GM12891 (cell line): ENCODE data around the gene CCDC191.

DNA sequence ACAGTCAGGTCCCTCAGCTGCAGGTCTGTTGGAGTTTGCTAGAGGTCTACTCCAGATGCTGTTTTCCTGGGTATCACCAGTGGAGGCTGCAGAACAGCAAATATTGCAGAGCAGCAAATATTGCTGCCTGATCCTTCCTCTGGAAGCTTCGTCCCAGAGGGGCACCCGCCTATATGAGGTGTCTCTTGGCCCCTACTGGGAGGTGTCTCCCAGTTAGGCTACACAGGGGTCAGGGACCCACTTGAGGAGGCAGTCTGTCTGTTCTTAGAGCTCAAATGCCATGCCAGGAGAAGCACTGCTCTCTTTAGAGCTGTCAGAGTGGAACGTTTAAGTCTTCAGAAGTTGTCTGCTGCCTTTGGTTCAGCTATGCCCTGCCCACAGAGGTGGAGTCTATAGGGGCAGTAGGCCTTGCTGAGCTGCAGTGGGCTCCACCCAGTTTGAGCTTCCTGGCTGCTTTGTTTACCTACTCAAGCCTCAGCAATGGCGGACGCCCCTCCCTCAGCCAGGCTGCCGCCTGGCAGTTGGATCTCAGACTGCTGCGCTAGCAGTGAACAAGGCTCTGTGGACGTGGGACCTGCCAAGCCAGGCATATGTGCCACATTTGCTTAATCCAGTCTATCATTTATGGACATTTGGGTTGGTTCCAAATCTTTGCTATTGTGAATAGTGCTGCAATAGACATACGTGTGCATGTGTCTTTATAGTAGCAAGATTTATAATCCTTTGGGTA is 13.8 kb upstream of the C3orf52 start:
- RRBS, result no CpG with 5 or more reads among the region's 9 CpGs

GRCh38 chr3:112087550-112088305 is 1.5 kb downstream of the C3orf52 start:
- RRBS, result no CpG with 5 or more reads among the region's 5 CpGs

DNA sequence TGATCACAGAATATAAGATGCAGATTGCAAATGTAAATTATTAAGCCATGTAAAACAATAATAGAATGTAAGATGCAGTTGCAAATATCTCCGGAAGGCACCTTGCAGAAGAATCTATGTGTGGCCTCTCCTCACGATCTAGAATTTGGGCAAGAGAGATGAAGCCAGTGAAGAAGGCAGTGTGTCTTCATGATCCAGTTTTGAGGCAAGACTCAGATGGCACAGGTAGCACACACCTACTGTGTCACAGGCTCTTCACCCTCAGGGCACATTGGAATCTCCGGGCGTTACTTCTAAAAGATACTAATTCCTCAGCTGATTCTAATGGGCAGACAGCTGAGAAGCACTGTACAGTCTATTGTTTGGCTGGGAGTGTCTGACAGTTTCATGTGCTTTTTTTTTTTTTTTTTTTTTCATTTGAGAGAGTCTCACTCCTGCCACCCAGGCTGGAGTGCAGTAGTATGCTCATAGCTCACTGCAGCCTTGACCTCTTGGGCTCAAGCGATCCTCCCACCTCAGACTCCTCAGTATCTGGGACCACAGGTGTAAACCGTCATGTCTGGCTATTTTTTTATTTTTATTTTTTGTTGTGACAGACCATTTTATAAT is 3.8 kb downstream of the C3orf52 start:
- RRBS, result 100% methylated on average over 1 of the region's 6 CpGs

GRCh38 chr3:112116097-112116591 is 16.9 kb downstream of the GCSAM start:
- RRBS, result no CpG with 5 or more reads among the region's 7 CpGs

- RRBS, result no CpG with 5 or more reads among the region's 8 CpGs
Observed at GRCh38 chr3:112120248-112120804, 12.7 kb downstream of the GCSAM start.

- RRBS, result no CpG with 5 or more reads among the region's 5 CpGs
Observed at GRCh38 chr3:112361644-112362737, 29.0 kb downstream of the CD200 start.

GRCh38 chr3:112395305-112395896 is 62.4 kb downstream of the CD200 start:
- RRBS, result no CpG with 5 or more reads among the region's 3 CpGs

GRCh38 chr3:112605461-112605913 is 35.5 kb downstream of the CCDC80 start:
- RRBS, result no CpG with 5 or more reads among the region's 11 CpGs

DNA sequence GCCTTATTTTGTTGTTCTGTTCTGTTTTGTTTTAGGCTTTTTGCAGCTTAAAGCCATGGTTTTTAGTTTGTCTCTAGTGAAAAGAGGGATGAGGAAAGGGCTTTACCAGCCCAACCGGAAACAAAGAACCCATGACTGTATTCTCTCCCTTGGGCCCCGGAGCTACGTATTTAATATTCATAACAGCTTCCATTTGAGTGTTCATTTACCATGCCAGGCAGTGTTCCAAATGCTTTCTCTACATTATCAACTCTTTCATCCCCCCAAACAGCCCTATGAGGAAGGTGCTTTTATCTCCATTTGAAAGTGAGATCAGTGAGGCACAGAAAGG is 984 bp downstream of the NEPRO start:
- RRBS, result no CpG with 5 or more reads among the region's 3 CpGs

DNA sequence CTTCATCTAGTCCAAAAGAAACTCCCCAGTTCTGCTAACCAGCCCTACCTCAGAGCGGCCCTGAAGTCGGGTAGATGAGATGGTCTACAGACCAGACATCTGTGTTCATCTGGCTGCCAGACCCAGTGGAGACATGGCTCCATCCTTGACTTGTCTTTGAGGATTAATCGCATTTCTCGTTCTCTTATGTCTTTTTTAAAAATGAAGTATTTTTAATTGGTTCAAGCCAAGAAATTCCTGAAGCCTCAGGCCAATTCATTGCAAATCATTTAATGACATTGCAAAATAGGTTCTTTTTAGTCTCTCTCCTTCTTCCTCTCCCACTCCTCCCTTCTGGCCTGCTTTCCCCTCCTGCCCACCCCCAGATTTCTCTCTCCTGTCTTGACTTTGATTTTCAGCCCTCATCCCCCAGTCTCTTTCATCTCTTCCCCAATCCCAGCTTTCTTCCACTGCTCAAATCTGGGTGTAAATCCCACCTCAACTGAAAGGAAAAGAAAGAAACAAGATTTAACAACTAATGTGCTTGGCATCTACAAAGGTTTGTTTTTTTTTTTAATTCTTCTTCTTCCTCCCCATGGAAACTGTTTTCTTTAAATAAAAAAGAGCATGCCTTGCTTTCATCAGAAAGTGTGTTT is 50.2 kb downstream of the BOC start:
- RRBS, result no CpG with 5 or more reads among the region's 4 CpGs

DNA sequence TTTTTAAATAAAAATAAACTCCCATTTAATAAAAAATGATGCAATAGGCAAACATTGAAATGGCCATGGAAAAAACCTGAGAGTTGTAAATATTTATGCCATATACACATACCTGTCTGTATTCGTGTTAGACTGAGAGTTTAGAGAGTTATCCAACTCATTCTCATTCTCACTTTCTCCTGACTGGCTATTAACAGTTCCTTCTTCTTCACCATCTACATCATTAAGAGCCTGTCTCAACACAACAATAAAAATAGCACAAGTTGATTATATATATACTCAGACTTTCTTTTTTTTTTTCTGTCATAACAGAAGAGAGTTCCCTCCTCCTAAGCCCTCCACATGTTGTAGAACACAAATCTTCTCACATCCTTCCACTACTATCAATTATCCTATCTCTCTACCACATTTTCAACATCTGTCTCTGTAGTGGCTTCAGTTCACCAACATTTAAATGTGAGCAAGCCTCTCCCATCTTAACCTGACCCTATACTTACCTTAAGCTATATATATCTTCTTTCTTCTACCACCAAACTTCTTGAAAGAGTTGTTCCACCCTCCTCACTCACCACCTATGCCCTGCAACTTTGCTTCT is 26.0 kb downstream of the SPICE1 start:
- RRBS, result no CpG with 5 or more reads among the region's 1 CpG

GRCh38 chr3:113573443-113574561 is 41.4 kb downstream of the SIDT1 start:
- RRBS, result no CpG with 5 or more reads among the region's 7 CpGs

DNA sequence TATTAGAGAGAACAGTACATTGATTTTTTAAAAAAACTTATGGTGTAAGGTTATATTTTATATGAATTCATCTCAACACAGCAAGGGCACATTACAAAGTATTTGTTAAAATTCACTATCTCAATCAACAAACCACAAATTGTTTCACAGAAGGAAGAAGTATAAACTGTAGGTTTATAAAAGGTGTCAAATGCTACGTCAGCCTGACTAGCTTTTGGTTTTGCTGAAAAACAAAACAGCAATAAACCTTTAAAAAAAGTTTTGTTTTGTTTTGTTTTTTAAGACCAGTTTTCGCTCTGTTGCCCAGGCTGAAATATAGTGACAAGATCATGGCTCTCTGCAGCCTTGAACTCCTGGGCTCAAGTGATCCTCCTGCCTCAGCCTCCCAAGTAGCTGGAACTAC is 4.0 kb downstream of the NAA50 start:
- RRBS, result no CpG with 5 or more reads among the region's 2 CpGs

DNA sequence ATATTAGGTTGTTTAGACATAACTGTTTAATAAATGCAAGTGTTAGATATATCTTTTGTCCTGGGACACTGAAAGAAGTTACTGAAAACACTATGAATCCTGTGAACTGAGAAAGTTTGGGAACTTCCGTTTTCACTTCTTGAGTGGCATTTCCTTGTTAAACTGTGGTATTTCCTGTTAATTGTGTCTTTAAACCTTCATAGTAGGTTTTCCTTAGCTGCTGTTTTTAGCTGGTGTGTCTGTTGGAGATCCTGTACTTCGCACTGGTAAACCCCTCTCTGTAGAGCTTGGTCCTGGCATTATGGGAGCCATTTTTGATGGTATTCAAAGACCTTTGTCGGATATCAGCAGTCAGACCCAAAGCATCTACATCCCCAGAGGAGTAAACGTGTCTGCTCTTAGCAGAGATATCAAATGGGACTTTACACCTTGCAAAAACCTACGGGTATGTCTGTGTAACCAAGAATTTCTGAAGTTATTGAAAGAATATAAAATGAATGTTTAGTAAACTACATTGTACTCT is 37.2 kb downstream of the ATP6V1A start:
- RRBS, result no CpG with 5 or more reads among the region's 5 CpGs

- RRBS, result no CpG with 5 or more reads among the region's 4 CpGs
Observed at GRCh38 chr3:113812744-113813055, 25.9 kb upstream of the GRAMD1C start.

GRCh38 chr3:114055995-114057098 is at the start of gene CCDC191:
TSS of gene CCDC191 (minus strand) at chr3:114056526.
- RRBS, result no CpG with 5 or more reads among the region's 57 CpGs

DNA sequence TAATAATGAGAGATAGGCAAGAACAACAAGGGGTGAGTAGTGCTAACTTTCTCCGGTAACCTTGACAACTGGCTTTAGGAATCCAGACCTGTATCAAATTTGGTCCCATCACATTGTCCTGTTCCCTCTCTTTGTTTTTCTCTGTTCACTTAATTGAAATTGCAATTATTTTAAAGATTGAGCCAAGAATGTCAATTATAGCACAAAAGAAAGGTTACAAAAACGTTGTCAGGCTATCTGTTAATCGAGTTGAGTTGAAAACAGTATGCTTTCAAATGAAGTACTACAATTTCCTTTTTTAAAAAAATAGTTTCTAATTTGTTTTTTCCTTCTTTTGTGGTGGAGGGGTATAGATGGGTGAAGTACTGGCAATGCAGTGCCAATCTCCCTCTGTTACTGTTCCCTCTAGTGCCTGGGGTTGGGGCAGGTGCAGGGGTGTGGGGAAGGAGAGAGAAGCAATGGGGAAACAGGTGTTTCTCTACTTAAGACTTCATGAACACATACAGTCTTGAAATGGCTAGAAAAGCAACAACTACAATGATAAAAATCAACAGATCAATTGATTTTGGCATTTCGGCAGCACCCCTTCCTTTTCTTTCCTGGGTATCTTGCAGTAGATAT is 31.9 kb downstream of the TIGIT start:
- RRBS, result 93% methylated on average over 1 of the region's 4 CpGs

- RRBS, result no CpG with 5 or more reads among the region's 5 CpGs
Observed at GRCh38 chr3:114440604-114441215, 146.9 kb downstream of the TIGIT start.

- RRBS, result no CpG with 5 or more reads among the region's 16 CpGs
Observed at GRCh38 chr3:114564952-114566186, 271.5 kb downstream of the TIGIT start.

- RRBS, result no CpG with 5 or more reads among the region's 3 CpGs
Observed at GRCh38 chr3:114745740-114746349, 401.2 kb downstream of the ZBTB20 start.